Skeletal muscle satellite cell (primary cell): Measurements from ENCODE around the genes SAXO2 and BNC1.

GRCh38 chr15:81308836-81309331, 15.1 kb downstream of the STARD5 start:
- CAGE, long polyA plus RNA = no peak

DNA sequence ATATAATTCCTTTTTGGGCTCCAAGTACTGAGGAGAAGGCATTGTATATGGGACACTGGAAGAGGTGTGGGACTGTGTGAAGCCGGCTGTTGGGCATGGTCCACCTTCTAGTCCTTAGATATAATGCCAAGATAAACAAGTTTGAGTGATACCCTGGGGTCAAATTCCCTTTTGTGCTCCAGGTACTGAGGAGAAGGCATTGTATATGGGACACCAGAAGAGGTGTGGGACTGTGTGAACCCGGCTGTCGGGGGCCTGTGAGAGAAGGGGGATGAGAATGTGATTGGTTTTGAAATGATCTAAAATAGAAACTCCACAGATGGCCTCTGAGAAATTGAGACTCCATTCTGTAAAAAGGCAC, 11.4 kb upstream of the TMC3 start:
- CAGE, long polyA plus RNA = no peak

DNA sequence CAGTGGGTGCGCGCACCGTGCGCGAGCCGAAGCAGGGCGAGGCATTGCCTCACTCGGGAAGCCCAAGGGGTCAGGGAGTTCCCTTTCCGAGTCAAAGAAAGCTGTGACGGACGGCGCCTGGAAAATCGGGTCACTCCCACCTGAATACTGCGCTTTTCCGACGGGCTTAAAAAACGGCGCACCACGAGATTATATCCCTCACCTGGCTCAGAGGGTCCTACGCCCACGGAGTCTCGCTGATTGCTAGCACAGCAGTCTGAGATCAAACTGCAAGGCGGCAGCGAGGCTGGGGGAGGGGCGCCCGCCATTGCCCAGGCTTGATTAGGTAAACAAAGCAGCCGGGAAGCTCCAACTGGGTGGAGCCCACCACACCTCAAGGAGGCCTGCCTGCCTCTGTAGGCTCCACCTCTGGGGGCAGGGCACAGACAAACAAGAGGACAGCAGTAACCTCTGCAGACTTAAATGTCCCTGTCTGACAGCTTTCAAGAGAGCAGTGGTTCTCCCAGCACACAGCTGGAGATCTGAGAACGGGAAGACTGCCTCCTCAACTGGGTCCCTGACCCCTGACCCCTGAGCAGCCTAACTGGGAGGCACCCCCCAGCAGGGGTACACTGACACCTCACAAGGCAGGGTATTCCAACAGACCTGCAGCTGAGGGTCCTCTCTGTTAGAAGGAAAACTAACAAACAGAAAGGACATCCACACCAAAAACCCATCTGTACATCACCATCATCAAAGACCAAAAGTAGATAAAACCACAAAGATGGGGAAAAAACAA, 247.6 kb downstream of the MEX3B start:
- CAGE, long polyA plus RNA = no peak

DNA sequence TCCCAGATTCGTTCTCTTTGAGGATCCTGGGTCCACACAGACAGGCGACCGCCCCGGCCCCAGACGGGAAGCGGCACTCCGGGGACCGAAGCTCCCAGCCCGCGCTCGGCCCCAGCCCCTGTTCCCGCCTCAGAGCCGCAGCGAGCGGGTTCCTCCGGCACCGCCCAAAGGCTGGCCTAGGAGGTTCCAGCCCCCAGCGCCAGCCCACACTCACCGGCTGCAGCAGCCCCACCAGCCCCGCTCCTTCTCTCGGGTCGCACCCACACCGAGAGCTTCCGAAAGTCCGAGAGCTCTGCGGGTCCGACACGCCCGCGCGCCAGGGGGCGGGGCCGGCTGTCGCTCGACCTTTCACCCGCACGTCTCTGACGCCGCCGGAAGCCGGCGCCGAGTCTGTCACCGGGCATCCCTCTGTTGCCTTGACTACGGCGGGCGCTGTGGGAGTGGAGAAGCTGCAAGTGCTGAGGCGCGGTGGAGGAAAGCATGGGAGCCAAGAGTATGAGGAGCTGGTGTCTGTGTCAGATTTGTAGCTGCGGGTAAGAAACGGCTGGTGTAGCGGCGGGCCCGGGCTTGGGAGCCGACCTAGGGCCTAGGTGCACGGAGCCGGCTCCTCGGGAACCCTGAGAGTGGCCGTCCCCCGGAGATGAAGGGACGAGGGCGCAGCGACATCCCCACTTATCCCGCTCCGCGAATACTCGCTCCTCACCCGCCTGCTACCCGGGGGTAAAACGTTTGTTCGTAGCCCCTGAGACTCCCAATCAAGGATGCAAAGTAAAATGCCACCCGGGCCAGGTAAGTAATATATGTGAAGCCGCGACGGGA, at the start of gene SAXO2:
SAXO2 (plus strand) TSS at position 419 of the 819 bp plus-strand sequence.
- CAGE, long polyA plus RNA = no peak

- CAGE, long polyA plus RNA = no peak
Measured at GRCh38 chr15:82263258-82263742, 682 bp downstream of the SAXO2 start.

DNA sequence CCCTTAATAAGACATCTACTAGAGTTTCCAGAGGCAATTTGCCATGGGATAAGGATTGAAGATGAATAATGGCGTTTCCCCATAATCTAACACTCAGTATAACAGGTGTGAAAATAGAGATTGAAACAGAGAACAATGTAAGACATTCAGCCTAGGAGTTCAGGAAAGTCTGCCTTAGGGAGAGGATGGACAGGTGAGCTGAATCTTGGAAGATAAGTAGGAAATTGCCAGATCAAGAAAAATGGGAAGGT, 22.5 kb downstream of the SAXO2 start:
- CAGE, long polyA plus RNA = no peak

GRCh38 chr15:82296639-82296868, 33.9 kb downstream of the SAXO2 start:
- CAGE, long polyA plus RNA = no peak

GRCh38 chr15:82354932-82355541, 5.8 kb upstream of the GOLGA6L10 start:
- CAGE, long polyA plus RNA = no peak

GRCh38 chr15:82372053-82373193, 23.1 kb upstream of the GOLGA6L10 start:
- CAGE, long polyA plus RNA = no peak

- CAGE, long polyA plus RNA = no peak
Measured at GRCh38 chr15:82809144-82809484, 314 bp upstream of the WHAMM start.

DNA sequence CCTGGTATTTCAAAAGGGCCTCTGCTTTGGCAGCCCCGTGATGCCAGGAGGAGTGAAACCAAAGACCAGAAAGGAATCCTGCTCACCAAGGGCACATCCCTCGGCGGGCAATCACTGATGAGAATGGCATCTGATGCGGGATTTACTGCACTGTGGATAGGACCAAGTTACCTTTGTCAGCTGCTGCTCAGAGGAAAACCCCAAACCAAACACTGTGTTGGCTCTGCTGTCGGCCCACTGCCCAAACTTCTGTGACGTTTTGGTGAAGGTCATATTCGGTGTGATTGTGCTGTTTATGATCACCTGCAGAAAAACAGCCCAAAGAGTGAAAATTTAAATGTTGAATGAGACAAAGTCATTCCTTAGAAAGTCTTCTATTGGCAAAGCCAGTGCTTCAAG, 65.7 kb downstream of the WHAMM start:
- CAGE, long polyA plus RNA = no peak

- CAGE, long polyA plus RNA = no peak
Measured at GRCh38 chr15:82944861-82945259, 7.7 kb downstream of the HOMER2 start.

DNA sequence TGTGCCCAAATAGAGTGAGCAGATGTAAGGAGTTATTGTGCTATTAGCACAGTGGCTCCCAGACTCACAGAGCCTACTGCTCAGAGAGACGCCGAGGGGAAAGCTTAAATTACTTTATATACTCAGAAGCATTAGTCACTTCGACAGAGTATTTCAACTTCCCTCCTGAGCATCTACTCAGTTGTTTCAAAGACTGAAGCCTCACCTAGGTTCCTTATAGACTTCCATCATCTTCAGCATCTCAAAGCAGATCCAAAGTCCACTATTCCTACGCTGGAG, 776 bp downstream of the HOMER2 start:
- CAGE, long polyA plus RNA = no peak

- CAGE, long polyA plus RNA = no peak
Measured at GRCh38 chr15:83064660-83065232, 2.3 kb downstream of the BTBD1 start.

DNA sequence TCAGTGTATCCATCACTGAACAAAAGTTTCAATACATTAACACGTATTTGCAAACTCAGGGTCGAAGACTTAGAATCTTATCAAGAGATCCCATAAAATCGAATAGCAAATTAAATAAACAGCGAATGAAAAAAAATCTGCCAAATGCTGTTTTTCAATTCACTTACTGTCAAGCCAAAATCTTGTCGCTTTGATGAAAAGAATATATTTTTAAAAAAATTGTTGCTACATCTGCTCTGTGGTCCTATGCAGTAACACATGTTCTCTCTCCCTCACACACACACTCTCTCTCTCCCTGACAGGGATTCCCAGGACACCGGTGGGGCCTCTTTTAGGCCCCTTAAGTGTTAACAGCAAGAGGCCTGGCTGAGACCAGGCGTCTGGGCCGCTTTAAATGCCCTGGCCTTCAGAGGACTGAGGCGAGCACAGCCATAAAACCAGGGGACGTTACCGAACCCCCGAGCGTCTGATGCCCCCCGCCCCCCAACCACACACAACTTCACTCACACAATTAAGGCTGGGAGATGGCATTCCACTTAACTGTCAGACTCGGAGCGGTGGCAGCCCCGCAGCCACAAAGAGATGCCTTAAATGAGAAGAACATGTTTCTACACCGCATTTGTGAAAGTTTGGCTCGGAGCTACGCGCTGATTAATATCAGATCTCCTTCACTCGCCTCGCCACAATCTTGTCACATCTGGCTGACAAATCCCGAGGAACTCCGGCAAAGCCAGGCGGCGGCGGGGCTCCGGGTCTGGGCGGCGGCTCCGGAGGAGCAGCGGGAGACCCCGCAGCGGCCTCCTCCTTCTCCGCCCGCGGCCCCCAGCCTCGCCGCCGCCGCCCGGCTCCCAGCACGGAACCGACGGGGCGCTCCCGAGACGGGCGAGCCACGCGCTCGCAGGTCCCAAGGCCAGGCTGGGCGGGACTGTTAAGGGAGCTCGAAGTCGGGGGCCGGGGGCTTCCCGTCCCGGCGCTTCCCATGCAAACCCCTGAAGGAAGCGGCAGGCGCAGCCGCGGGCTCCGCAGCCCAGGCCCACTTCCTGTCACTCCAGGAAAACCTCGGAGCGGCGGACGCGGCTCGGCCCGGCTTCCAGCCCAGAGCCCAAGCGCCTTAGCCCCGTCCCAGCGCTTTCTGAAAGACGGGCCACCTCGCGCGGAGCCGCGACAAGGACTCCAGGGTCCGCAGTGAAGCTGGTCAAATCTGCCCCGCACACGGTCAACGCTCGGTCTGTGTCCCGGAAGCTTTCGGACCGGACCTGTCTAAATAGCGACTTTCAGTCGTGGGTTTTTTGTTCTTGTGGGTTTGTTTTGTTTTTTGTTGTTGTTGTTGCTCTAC, 1.4 kb downstream of the BNC1 start:
- CAGE, long polyA plus RNA = no peak

GRCh38 chr15:83284503-83285251, at the start of gene BNC1:
TSS of gene BNC1 (minus strand) at chr15:83284664.
- CAGE, long polyA plus RNA = no peak

- CAGE, long polyA plus RNA = no peak
Measured at GRCh38 chr15:84645344-84646676, 8.3 kb downstream of the WDR73 start.

DNA sequence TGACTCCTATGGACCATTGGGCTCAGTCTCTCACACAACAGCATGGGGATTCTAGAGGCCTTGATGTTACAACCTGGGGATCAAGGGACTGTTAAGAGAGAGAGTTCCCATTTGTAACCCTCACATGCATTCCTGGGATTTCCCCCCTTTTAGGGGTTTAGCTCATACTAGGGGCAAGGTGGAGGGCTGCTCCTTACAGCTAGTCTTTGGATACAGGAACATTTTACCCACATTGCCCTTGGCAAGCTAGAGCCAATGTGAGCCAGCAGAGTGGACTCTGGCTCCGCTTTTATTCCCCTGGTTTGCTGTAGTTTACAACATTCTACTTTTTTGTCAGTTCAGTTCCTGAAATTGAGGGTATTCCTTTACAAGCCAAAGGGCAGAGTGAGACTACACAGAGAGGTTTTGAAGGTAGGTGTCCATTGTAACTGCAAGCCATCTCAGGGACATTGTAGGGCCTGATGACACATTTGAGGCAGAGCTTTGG, 7.7 kb downstream of the ZNF592 start:
- CAGE, long polyA plus RNA = no peak

- CAGE, long polyA plus RNA = no peak
Measured at GRCh38 chr15:84761616-84762211, 13.3 kb downstream of the ZNF592 start.

DNA sequence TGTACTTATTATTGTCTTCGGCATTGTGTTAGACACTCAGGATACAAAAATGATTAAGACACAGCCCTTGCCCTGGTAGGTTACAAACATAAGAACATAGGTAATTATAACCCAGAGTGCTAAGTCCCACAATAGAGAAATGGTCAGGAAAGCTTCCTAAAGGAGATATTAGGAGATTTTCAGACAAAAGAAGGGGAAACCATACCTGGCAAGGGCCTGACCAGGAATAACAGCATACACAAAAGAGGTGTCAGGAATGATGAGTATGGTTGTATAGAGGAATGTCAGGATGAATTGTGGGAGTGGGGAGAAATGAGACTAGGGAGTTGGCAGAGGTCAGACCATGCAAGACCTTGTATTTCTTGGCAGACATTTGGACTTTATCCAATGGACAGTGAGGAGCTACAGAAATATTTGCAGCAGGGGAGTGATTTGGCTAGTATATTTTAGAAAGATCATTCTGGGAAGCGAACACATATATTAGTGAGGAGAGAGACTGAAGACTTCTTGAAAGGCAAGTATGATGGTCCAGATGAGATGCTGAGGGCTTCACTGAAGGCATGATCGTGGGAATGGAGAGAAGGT, 25.5 kb upstream of the ALPK3 start:
- CAGE, long polyA plus RNA = no peak